ENCODE measurements around the genes TMEM120A, ZP3 and SPDYE16.

GRCh38 chr7:75946317-75947005, 31.5 kb downstream of the POR start:
- PRO-cap, 2 experiments: no peak in any of the 2 experiments

- PRO-cap, 2 experiments: no peak in any of the 2 experiments
Observed at GRCh38 chr7:75953279-75953527, 38.2 kb downstream of the POR start.

DNA sequence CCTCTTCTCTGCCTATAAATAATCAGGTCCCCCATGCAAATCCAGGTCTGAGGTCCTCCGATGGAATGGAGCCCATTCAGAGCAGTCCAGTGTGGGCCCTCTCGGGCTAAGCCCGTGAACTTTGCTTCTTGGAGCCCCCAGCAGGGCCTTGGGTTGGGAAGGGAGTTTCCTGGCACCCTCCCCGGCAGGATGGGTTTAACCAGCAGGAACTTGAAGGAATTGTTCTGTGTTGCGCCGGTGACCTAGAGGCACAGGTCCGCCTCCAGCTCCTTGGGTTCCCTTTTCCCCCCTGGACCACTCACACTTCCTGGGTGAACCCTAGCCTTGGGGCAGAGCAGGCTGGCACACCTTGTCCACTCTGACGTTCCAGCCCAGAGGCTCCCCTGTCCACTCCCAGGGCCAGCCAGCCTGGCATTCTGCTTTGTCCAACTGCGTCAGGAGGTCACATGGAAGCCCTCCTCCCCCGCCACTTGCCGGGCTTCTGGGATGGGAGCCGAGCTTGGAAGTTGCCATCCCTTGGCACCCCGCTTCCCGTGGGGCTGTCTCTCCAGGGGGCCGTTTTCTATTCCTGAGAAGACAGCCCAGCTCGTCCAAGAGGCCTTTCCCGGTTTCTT, 25.9 kb downstream of the TMEM120A start:
- PRO-cap, 2 experiments: peak in 1 of 2 experiments; most common plus-strand start position 476 of the sequence (in 1); most common minus-strand start position 418 of the sequence (in 1)

DNA sequence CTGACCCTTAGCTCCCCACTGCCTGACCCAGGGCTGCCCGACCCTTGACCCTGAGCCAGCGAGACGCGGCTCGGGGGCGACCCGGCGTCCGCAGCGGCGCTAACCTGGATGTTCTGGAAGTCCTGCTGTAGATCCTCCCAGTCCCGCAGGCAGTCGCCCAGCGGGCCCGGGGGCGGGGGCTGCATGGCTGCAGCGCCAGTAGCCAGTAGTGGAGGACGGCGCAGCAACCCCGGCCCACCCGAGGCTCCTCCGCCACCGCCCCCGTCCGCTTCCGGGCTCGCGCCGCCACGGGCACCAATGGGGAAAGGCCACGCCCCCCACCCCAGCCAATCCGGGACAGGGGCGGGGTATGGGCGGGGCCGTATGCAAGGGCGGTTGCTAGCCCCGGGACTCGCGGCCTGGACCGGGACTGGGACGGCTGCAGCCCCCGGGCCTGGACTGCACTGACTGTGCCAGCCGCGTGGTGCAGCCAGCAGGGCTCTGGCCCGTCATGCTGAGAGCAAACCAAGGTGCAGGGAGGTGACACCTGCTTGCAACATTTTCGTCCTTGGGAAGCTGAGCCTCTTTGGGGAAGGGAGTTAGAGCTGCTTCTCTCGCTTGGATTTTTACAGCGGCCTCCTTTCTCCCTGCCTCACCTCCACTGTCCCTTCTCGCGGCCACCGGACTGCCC, at the start of gene TMEM120A:
Gene TMEM120A (minus strand): TSS at position 210 of the 670 bp plus-strand sequence.
- PRO-cap, 2 experiments: peak in 1 of 2 experiments; most common plus-strand start position 390 of the sequence (in 1); most common minus-strand start position 210 of the sequence (in 1)

DNA sequence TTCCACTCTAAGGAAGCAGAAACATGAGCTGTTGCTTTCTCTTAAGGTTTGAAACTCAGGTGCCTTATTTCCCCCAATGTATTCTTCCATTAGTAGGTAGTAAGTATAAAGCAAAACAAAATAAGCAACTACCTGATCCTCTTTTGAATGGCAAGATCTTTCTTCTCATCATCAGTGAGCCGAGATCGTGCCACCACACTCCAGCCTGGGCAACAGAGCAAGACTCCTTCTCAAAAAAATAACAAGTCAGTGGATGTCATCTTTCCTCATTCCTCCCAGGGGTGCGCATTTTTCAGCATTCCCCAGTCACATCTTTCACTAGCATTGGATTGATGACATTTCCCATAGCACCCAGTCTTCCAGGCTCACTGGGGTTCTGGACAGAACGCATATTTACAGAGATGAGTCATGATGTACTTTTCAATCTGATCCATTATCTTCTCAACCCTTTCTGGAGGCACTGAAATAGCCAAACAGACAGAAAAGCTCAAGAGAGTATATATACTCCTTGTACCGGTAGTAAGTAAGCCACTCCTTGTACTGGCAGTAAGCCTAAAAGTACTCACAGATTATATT, 60.5 kb downstream of the MDH2 start:
- PRO-cap, 2 experiments: no peak in any of the 2 experiments

DNA sequence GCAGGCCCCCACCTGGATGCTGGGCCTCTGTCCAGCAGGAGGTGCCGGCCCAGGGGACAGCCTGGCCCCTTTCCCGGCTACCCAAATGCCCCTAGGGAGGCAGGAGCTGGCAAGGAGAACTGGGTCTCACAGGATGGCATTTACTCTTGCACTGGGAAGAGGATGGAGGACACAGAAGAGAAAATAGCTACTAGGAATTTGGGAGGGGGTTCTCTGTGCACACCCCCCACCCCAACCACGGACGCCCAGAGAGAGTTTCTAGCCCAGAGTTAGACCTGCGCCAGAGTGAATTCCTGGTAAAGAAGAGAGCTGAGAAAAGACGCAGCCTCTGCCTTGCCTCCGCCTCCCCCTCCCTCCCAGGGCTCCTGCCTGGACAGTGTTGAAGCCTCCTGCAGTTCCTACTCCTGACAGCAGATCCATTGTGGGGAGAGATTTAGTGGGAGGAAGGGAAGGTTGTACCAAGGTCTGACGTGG, 797 bp downstream of the SRRM3 start:
- PRO-cap, 2 experiments: peak in 1 of 2 experiments; most common minus-strand start position 355 of the sequence (in 1)

- PRO-cap, 2 experiments: no peak in any of the 2 experiments
Observed at GRCh38 chr7:76215243-76215476, 13.5 kb downstream of the SRRM3 start.

GRCh38 chr7:76259780-76260538, 42.5 kb upstream of the HSPB1 start:
- PRO-cap, 2 experiments: no peak in any of the 2 experiments

DNA sequence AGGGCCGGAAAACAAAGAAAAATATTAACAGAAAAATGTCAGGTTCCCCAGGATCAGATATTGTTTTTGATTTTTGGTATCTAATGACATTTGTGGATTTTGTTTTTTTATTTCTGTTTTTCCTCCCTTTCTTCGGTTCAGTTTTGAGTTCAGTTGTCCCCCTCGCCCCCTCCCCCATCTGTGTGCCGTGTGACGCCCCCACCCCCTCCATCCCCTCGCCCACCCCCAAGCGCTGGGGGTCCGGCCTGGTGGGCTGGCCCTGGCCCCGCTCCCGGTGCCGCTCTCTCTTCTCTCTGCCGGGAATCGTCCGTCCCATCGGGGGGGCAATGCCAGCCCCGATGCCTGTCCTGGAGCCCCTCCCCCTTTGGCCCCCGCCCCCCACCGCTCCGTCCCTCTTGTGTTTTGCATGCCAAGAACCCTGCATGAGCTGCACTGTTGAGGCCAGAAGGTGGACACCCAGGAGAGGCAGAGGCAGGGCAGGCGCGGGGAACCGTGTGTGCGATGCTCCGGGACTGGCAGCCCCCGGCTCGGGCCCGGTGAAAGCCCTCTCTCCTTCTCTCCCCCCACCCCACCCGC, 22.2 kb upstream of the HSPB1 start:
- PRO-cap, 2 experiments: no peak in any of the 2 experiments

- PRO-cap, 2 experiments: no peak in any of the 2 experiments
Observed at GRCh38 chr7:76281273-76281890, 21.1 kb upstream of the HSPB1 start.

- PRO-cap, 2 experiments: no peak in any of the 2 experiments
Observed at GRCh38 chr7:76292458-76292696, 10.1 kb upstream of the HSPB1 start.

GRCh38 chr7:76318153-76319341, 16.1 kb downstream of the HSPB1 start:
- PRO-cap, 2 experiments: peak in 1 of 2 experiments; most common plus-strand start chr7:76318249 (in 1); most common minus-strand start chr7:76318797 (in 1)

DNA sequence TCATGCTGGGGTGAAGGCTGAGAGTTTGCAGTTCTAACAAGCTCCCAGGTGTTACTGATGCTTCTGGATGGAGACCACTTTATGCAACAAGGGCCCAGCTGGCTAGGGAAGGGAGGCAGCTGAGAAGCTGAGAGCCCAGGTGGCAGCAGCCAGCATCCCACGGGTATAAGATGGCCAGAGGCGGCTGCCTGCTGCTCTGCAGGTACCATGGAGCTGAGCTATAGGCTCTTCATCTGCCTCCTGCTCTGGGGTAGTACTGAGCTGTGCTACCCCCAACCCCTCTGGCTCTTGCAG, at the start of gene ZP3:
Gene ZP3 (plus strand): TSS at position 193 of the 294 bp plus-strand sequence.
- PRO-cap, 2 experiments: no peak in any of the 2 experiments

- PRO-cap, 2 experiments: no peak in any of the 2 experiments
Observed at GRCh38 chr7:76543245-76543547, at the start of gene SPDYE16. SPDYE16 (minus strand) TSS chr7:76543297.

GRCh38 chr7:76579472-76580381, 36.6 kb upstream of the SPDYE16 start:
- PRO-cap, 2 experiments: no peak in any of the 2 experiments

- PRO-cap, 2 experiments: no peak in any of the 2 experiments
Observed at GRCh38 chr7:76829238-76829743, 202.2 kb upstream of the POMZP3 start.

DNA sequence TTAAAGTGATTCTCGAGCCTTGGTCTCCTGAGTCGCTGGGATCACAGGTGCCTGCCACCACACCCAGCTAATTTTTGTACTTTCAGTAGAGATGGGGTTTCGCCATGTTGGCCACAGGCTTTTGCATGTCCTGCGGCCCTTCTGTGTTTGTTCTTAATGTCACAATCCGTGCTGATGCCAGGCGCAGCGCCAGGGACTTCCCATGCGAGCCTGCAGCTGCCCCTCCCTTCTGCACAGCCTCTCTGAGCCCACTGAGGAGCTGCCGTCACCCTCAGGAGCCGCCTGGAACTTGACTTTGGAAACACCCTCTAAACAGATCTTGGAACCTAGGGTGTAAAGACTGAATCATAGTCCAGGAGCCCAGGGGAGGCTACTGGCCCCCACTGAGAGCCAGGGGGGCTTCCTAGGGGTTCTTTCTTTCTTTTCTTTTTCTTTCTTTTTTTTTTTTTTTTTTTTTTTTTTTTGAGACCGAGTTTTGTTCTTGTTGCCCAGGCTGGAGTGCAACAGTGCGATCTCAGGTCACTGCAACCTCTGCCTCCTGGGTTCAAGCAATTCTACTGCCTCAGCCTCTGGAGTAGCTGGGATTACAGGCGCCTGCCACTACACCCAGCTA, 24.1 kb downstream of the SPDYE17 start:
- PRO-cap, 2 experiments: no peak in any of the 2 experiments

- PRO-cap, 2 experiments: no peak in any of the 2 experiments
Observed at GRCh38 chr7:77200419-77200831, 806 bp upstream of the FGL2 start.

DNA sequence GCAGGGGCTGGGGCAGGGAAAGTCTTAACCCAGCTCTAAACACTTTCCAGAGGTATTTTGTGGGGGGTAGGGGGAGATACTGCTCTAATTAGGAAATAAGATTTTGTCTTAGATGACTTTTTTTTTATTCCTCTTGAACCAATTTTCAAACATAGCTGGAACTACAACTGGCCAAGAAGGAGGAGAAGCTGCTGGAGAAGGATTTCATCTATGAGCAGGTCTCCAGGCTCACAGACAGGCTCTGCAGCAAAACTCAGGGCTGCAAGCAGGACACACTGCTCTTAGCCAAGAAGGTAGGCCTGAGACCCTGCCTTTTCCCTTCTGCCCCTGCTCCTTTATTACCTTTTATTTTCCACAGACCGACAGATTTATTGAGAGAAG, 87.7 kb upstream of the FGL2 start:
- PRO-cap, 2 experiments: no peak in any of the 2 experiments

DNA sequence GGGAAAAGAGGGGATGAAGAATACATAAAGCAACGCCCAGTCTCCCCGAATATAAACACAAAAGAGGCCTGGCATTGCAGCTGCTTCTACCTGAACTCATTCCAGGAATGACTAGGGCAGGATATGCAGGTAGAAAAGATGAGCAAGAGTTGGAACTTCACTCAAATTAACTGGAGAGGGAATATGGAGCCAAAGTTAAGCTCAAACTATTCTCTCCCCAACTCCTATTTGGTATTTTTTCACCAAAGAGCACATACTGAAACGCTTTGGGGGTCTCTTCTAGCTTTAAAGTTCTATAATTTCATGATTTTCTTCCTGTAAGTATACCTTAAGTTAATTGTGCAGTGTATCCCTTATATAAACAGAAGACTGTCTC, 36.7 kb upstream of the GSAP start:
- PRO-cap, 2 experiments: no peak in any of the 2 experiments

Measured in cerebral cortex (tissue), 2 donors.